Measurements from ENCODE around the genes TMEM121B and HDHD5.

DNA sequence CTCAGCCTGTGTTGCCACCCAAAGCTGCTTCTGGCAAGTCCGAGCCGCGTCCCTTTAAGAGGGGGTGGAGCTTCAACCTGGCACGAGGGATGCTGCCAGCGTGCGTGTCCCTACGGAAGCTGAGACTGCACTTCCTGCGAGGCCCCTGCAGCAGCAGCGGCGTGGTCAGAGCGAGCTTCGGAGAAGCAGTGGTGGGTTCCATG lies 94.9 kb downstream of the POTEH start:
- PRO-cap = no peak

DNA sequence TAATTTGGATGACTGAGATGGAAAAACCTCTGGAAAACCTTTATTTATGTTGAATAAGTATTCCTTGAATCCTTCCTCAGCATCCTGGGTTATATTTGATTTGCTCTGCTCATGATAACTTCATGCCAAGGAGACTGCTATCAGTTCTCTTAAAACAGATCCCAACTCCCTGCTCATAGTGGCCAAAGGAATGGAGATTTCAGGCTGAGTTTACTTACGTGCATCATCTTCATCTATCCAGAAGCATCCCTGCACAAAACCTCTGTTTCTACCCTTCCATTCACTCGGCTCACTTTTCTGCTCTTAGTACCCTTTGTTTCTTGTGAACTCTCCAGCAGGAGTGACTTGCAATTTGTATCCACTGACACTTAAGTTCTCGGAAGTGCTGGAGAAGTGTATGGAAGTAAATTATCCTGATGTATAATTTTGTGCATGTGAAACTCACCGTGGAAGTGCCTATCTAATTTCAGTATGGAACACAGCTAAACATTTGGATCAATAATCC lies 6.9 kb upstream of the CCT8L2 start:
- PRO-cap = no peak

DNA sequence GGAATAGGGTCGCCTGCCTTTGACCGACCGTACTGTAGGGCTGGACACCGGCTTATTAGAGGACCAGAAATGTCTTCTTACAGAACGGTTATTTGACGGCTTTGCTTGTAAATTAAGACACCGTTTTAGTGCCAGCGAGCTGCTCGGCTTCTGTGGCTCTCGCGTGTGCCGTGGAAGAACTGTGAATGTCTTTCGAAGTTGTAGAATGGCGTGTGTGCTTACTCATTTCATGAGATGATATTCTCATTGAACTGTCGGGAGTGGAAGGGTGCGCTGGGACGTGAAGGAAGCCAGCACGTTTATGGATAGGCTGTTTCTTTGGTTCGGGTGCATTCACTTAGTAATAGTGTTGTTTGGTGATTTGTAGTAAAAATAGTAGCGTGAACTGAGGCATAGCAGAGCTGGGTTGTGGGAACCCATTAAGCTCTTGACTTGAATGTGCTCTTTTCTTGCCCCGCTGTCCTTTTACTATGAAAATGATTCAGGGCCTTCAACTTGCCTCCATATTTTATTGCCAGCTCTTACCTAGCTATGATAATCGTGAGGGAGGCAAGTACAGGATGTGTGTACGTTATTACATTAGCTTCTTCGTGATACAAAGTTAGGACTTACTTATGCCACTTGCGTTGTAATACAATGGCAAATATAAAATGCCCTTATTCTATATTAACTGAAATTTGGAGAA lies 10.6 kb upstream of the CCT8L2 start:
- PRO-cap = no peak

GRCh38 chr22:16722065-16722381 lies 103.2 kb downstream of the XKR3 start:
- PRO-cap = no peak

DNA sequence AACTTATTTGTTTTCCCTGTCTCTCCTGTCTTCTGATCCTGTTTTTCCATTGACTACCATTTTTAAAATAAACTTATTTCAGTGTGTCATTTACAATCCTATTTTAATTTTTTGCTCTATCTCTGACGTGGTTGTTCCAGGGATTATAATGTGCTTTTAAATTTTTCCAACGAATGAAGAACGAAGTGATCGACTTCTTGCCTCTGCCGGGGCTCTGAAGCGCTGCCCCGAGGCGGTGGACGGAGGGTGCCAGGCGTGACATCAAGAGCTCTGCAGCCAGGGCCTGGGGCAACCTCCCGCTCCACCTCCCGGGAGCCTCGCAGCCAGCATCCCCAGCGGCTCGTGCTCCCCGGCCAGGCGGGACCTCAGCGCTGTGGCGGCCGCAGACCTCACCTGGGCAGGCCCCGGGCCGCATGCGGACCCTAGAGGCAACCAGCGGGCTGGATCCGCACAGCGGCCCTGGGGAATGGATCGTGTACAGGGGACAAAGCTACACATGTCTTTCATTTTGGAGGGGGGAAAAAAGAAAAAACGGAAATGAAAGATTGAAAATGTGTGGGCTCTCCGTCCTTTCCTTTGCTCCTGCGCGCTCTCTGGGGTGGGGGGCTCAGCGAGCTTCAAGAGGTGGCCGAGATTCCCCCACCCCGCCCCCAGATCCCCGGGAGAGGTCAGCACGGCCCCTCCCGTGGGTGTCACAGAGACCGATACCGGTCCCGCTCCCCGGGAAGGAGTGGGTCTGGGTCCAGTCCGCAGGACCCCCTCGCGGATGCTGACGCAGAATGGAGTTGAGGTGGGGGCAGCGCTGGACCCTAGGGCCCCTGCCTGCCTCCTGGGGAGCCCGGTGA lies 28.1 kb upstream of the GAB4 start:
- PRO-cap = no peak

GRCh38 chr22:17101604-17102691 lies 17.1 kb downstream of the IL17RA start:
- PRO-cap = no peak

- PRO-cap = no peak
Measured at GRCh38 chr22:17103140-17103788, 17.9 kb downstream of the TMEM121B start.

- PRO-cap = no peak
Measured at GRCh38 chr22:17111150-17111978, 9.8 kb downstream of the TMEM121B start.

DNA sequence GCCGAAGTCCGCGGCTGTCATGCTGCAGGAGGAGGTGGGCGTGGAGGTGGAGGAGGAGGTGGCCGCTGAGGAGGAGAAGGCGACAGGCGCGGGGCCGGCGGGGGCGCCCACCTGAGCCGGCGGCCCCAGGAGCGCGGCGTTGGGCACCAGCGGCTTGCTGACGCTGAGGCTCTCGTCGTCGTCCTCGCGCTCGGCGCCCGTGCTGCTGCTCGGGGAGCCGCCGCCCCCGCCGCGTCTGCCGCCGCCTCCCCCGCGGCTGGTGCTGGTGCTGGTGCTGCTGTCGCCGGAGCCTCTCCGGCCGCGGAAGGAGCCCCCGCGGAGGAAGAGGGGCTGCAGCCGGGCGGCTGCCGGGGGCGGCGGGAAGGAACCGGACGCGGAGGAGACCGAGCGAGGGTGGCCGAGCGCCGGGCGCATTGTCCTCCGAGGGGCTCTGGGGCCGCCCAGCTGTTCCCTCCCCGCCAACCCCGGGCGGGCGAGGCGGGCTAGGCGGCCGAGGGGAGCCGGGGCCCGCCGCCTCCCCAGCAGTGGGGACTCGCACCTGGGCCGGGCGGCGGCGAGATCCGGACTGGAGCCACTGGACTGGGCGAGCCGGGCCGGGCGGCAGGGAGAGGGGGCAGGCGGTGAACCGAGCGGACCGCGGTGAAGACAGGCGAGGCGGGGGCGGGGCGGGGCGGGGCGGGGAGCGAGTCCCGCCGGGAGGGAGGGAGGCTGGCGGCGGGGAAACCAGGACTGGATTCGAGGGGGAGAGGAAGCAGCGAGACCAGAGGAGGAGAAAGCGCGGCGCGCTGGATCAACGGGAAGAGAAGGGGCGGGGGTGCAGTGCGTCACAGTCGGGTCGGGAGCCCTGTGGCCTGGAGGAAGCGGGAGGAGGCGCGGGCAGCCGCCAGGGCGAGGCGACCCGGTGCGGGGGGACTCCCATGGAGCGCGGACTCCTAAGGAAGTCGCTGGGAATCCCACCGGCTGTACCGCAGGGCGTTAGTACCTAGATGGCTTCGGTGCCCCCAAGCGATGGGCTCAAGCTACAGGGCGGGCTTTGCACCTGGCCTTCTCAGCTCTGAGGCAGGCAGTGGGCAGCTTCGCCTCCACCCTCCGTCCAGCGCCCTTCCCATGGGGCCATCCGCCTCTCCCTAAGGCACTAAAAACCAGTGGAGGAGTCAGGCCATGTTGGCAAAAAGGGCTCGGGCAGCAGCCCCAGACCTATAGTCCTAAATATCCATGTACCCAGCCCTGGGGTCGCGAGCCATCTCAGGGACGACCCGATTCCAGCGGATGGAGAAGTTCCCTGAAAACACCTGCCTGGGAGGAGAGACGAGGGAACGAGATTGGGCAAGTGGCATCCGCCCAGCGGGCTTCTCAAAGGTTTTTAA lies at the start of gene TMEM121B:
TMEM121B (minus strand) TSS at position 647 of the 1,367 bp plus-strand sequence.
- PRO-cap = bidirectional peak, plus-strand start at position 827 of the sequence, minus-strand start at position 567 of the sequence

DNA sequence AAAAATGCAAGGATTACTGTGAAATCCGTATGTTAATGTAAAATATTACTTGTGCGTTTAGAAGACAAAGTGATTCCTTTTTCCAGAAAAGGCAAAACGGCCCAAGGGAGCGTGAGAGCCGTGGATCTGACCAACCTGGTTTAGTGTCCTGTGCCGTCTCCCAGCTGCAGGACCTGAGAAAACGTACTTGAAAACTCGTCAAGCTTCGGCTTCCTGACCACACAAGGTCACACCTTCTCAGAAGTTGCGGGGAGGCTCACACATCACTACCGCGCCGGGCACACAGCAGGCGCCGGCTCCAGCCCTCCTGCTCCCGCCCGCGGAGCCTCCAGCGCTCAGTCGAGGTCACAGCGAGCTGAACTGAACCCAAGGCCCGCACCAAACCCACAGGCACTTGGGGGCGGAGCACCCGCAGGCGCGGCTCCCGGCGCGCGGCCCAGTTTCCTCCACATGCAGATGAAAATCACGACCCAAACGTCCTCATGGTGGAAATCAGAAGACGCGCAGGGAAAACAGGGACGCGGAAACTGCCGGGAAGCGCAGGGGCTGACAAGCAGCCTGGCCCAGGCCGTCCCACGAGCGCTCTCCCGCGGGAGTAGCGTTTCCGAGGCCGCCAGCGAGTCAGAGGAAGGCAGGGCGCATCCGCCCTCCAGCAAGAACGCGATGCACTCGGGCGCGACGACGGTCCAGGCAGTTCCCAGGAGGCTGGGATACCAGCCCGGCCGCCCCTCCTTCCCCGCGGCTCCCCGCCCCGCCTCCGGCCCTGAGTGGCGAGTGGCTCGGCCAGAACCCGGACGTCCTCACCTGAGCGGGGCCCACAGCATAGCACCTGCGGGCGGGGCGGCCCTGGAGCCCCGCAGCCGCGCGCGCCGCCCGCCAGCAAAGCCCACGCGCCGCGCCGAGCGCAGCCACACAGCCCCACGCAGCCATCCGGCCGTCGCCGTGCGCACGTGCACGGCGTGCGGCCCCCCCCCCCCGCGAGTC lies at the start of gene HDHD5:
HDHD5 (minus strand) TSS at position 956 of the 984 bp plus-strand sequence.
- PRO-cap = bidirectional peak, plus-strand start at position 488 of the sequence, minus-strand start at position 529 of the sequence; bidirectional peak, plus-strand start at position 693 of the sequence, minus-strand start at position 627 of the sequence; bidirectional peak, plus-strand start outside the sequence, minus-strand start at position 944 of the sequence

DNA sequence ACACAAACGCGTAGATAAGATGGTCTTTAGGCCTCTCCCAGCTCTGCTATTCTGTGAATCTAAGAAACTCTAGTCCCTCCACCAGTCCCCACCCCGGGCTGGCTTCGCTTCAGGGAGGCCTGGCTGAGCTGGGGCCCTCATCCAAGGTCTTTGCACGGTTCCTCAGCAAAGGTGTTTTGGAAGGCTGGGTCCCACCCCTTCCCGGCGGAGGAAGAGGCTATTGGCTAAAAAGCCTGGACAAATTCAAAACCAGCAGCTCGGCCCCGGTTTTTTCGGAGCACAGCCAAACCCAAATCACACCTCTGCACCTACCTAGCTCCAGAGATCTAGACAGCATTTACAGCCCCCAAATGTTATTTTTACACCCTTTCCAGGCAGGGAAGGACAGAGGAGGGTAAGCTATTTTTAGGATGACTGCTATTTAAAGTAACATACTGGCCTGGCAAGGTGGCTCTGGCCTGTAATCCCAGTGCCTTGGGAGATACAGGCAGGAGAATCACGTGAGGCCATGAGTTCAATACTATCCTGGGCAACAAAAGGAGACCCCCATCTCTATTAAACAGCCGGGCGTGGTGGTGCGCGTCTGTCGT lies 13.2 kb upstream of the HDHD5 start:
- PRO-cap = no peak

DNA sequence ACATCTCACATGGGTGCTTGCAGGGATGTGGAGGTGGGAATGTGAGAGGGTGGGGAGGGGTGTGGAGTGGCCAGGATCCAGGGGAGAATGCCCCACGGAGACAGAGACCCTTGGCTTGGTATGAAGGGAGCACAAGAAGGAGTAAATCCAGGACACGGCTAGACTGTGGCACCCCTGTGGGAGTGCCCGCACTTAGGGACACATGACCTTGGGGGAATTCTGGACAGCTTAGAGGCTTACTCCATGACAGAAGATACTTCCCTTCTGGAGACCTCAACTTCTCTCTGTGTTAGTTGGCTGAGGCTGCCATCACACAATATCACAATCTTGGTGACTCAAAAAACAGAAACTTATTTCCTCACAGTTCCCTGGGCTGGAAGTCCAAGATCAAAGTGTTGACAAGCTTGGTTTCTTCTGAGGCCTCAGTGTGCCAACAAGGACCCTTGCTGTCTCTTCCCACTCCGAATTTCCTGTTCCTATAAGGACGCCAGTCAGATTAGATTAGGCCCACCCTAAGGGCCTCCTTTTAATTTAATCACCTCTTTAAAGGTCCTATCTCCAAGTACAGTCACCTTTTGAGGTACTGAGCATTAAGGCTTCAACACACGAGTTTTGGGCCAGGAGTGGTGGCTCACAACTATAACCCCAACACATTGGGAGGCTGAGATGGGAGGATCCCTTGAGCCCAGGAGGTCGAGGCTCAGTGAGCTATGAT lies 22.8 kb upstream of the ADA2 start:
- PRO-cap = no peak

DNA sequence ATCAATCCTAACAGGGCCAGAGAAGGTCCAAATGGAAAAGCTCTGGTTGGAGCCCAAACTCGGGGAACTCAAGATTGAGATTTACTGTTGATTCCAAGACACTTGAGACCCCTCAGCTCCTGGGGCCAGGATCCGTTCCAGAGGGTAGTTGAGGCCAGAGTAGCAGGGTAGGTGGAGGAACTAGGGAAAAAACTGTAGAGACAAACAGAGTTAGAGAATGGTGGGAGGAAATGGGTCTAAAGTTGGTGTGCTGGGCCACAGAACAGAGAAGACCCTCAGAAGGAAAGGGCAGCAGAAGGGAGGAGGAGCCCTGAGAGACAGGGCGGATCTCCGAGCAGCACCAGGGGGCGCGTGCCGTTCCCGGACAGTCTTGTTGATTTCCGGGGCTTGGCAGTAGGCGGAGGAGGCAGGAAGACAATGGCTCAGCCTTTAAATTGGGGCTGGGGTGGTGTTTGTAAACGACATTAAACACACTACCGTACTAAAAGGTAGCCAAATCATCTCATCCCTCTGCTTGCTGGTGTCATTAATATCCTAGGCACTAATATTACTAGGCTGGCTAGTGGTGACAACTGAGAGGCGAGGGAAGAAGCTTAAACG lies 2.4 kb upstream of the CECR2 start:
- PRO-cap = unidirectional peak, plus-strand start at position 393 of the sequence

- PRO-cap = no peak
Measured at GRCh38 chr22:17472234-17472568, 91.1 kb upstream of the SLC25A18 start.

- PRO-cap = no peak
Measured at GRCh38 chr22:17570185-17570553, 6.9 kb downstream of the SLC25A18 start.

- PRO-cap = no peak
Measured at GRCh38 chr22:17804655-17805089, 30.4 kb upstream of the BID start.

DNA sequence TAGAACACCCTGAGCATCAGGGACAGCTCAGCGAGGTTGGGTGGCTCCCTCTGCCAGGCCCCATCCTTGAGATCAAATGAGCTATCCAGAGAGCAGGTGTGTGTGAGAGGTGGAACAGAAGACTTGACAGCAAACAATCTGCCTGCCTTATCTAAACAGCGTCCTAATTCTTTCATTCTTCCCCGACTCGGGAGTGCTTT lies 96.2 kb upstream of the BID start:
- PRO-cap = no peak

- PRO-cap = no peak
Measured at GRCh38 chr22:17884011-17884533, 109.8 kb upstream of the BID start.

DNA sequence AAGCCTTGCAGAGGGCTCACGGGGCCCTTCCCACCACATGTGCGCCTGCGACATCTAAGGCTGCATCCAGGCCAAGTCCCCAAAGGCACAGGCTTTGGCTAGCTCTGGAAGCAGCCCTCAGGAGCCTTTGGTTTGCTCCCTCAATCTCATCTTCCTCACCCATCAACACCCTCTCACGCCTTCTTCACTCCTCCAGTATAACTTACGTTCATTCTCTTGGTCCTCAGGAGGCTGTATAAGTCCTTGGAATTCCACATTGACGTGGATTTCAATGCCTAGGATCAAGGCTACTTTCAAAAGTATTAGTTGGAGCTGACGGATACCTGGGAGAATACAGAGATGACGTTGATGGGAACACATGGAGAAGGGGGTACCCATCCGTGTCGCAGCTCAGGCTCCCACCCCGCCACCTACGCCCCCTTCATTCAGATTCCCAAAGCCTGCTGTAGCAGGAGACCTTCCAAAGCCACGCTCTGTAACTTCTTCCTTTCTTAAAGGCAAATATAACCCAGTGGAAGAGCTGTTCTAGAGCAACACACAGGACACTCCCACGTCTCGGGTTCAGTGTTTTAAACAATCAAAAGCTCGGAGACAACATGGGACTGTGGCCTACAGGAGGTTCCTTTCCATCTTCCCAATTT lies 121.8 kb downstream of the MICAL3 start:
- PRO-cap = no peak

GRCh38 chr22:17927361-17928016 lies 96.9 kb downstream of the MICAL3 start:
- PRO-cap = no peak

All from A673 (cell line).